Measurements from ENCODE around the gene CCDC159.

GRCh38 chr19:10452565-10453426 is 32.5 kb downstream of the PDE4A start:
- PRO-cap, 2 experiments, result no peak in any of the 2 experiments

DNA sequence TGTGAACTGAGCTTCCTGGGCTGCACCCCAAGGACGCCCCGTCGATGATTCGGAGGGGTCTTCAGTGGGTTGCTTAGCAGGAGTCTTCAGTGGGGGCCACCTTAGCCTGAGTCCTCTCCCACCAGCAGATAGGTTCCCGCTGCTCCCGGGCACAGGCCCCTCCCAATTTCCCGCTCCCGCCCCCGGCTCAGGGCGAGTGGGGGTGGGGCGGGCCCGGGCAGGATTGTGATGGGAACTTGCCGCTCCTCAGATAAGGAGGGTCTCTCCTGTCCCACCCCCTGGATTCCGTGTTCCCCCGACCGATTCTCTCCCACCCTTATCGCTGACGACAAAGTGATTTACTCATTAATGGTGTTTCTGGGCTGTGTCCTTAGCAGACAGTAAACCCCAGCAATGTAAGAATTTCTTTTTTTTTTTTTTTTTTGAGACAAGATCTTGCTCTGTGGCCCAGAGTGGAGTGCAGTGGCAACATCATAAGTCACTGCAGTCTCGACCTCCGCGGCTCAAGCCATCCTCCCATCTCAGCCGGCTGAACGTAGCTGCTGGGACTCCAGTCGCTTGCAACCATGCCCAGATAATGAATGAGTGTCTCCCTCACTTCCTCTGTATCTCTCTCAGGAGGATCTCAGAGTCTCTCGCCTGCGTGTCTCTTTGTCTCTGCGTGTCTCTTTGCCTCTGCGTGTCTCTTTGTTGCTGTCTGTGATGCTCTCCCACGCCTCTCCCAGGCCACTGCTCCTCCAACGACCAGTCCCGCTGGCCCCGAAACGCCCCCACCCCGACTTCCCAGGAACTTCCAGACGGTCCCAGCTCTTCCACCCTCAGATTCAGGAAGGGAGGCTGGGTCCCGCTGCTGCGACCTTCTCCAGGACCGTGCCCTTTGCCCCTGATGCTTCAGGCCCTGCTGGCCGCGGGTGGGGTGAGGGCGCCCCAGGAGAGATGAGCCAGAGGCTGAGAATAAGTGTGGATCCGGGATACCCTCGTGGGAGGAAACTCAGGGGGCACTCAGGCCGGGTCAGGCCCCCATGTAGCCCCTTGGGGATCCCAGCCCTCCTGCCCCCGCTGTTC is 910 bp upstream of the S1PR5 start:
- PRO-cap, 2 experiments, result no peak in any of the 2 experiments

- PRO-cap, 2 experiments, result no peak in any of the 2 experiments
Measured at GRCh38 chr19:10566550-10567221, 876 bp upstream of the KRI1 start.

DNA sequence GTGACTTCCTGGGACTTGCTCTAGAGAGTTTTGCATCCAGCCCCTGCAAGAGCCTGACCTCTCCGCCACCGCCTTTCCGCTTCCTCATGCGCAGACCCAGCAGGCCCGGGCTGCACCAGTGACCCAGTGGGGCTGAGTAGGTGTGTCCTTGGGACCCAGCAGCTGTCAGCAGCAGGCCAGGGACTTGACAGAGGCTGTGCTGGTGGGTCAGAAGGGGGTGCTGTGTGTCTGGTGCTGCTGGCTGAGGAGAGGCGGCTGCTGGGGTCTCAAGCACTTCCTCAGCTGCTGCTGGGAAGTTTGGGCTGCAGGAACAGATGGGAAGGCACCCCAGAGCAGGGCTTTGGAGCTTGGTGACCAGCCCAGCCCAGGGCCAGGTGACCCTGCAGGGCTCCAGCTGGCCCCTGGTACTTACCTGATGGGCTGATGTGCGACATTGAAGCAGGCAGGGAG is 13.2 kb upstream of the QTRT1 start:
- PRO-cap, 2 experiments, result no peak in any of the 2 experiments

GRCh38 chr19:10712546-10713515 is 5.0 kb upstream of the DNM2 start:
- PRO-cap, 2 experiments, result no peak in any of the 2 experiments

GRCh38 chr19:10743905-10745023 is 26.4 kb downstream of the DNM2 start:
- PRO-cap, 2 experiments, result no peak in any of the 2 experiments

DNA sequence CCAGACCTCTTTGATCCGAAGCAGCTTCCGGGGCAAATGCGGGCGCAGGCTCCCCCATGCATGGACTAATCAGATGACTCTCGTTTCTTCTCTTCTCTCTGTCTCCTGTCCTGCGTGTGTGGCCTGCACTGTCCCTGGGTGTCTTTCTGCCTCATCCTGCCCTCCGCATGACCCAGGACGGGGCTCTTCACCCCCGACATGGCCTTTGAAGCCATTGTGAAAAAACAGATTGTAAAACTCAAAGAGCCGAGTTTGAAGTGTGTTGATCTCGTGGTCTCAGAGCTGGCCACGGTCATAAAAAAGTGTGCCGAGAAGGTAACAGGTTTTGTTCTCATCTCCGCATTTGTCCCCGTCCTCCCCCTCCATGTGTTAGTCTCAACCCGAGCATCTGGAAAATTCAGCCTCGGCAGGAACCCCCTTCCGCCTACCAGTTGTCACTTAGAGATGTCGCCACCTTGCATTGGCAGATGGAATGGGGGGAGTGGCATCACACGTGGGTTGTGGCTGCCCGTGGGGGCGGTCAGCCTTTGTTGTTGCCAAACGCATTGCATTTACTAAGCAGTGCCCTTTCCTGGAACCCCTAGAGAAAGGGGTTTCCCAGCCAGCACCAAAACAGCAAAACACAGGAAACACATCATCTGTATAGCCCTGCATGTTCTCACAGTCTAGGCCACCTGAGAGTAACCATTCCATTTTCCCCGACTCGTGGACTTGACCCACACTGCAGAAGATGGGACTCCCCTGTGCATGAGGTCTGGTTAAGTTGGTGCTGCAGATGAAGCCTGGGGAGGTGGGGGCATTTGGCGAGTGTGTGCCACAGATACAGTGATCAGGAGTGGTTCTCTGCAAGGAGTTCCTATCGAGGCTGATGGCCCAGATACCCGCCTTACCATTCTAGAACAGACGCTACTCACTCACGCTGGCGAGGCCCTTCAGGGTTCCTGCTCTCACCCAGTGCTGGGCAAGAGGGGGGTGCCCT is 38.5 kb downstream of the TMED1 start:
- PRO-cap, 2 experiments, result no peak in any of the 2 experiments

DNA sequence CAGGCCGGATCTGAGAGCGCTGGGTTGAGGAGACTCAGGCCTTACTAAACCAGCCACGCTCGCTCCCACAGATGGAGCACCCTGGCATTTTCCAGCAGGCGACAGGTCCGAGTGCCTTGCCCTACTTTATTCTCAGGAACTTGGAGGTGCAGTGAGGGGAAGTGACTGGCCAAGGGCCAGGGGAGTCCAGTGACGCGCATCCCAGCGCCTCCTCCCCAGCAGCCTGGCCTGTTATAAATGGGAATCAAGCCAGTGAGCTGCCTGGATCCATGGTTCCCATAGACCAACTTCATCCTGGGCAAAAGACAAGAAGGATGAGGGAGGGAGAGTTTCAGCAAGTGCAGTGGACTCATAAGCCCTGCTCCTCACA is 35.5 kb downstream of the TMED1 start:
- PRO-cap, 2 experiments, result no peak in any of the 2 experiments

GRCh38 chr19:10867914-10868433 is 3.4 kb upstream of the CARM1 start:
- PRO-cap, 2 experiments, result no peak in any of the 2 experiments

- PRO-cap, 2 experiments, result no peak in any of the 2 experiments
Measured at GRCh38 chr19:10876272-10877030, 5.1 kb downstream of the CARM1 start.

DNA sequence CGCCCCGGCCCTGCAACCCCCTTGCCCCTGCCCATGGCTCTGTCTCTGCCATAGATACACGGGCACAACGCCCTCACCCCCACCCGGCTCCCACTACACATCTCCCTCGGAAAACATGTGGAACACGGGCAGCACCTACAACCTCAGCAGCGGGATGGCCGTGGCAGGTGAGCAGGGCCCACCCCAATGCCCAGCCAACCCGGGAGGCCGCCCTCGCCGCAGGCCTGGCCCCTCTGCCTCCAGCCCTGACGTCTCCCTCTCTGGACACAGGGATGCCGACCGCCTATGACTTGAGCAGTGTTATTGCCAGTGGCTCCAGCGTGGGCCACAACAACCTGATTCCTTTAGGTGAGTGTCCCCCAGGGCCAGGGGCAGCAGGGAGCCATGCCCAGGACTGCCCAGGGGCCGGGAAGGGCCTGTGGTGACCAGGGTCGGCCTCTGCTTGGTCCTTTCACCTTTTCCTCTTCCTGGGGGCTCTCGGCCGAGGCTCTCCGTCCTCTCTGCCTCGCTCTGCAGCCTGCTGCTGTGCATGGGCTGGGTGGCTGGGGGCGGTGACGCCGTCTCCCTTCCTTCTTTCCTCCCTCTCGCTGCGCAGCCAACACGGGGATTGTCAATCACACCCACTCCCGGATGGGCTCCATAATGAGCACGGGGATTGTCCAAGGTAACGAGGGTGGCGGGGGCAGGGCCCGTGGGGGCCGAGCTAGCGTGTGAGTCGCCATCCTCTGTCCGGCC is 7.5 kb downstream of the YIPF2 start:
- PRO-cap, 2 experiments, result no peak in any of the 2 experiments

DNA sequence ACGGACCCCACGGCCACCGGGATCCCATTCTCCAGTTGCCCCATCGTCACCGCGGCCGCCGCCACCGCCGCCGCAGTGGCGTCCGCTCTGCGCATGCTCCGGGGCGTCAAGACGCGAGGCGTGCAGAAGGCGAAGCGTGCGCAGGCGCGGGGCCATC is 332 bp upstream of the SMARCA4 start:
- PRO-cap, 2 experiments, result peak in 2 of 2 experiments; most common minus-strand start position 77 of the sequence (in 1)

DNA sequence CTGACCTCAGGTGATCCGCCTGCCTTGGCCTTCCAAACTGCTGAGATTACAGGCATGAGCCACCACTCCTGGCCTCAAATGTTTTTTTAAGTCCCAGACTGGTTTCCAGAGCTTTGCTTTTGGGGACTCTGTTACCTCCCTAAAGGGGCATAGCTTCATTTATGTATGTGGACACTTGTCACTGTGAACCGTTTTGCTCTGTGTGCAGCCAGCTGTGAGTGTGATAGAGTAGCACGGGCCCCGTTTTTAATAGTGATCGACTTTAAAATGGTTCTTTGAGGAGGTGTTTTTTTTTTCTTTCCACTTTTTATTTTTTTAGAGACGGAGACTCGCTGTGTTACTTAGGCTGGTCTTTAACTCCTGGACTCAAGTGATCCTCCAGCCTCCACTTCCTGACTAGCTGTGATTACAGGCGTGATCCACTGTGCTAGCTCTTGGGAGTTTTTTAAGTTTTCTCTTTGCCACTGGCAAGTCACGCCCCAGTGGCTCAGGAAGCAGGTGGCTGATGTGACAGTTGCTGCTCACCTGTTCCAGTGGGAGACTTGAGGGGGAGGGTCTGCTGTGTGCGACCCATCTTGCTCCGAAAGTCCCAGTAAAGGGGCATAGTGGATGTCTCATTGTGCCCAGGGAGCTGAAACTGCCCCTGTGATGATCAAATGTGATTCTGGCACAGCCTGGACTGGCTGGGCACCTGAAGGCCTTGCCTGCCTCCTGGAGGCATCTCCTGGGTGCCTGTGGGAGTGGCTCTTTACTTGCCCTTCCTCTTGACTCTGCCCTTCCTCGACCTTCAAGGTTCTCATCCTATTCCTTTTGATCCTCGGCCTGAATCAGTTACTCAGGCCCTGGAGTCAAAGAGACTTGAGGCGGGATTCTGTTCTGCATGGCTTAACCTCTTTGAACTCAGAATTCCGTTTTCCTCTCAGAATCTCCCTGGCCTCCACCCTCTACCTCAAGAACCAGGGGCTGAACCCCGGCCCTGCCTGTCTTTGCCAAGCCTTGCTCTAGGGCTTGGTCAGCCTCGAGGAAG is 7.7 kb downstream of the SMARCA4 start:
- PRO-cap, 2 experiments, result no peak in any of the 2 experiments

- PRO-cap, 2 experiments, result no peak in any of the 2 experiments
Measured at GRCh38 chr19:11044391-11045078, 44.7 kb upstream of the LDLR start.

GRCh38 chr19:11089693-11090484 is 626 bp downstream of the LDLR start:
- PRO-cap, 2 experiments, result peak in 2 of 2 experiments; most common minus-strand start chr19:11090336 (in 1)

GRCh38 chr19:11253382-11253626 is 9.0 kb downstream of the DOCK6 start:
- PRO-cap, 2 experiments, result no peak in any of the 2 experiments

- PRO-cap, 2 experiments, result no peak in any of the 2 experiments
Measured at GRCh38 chr19:11293568-11294212, 2.3 kb upstream of the TSPAN16 start.

GRCh38 chr19:11345906-11347009 is at the start of gene CCDC159:
CCDC159 (plus strand) TSS chr19:11346519.
- PRO-cap, 2 experiments, result peak in 2 of 2 experiments; most common plus-strand start chr19:11346747 (in 2); most common minus-strand start chr19:11346267 (in 2)

DNA sequence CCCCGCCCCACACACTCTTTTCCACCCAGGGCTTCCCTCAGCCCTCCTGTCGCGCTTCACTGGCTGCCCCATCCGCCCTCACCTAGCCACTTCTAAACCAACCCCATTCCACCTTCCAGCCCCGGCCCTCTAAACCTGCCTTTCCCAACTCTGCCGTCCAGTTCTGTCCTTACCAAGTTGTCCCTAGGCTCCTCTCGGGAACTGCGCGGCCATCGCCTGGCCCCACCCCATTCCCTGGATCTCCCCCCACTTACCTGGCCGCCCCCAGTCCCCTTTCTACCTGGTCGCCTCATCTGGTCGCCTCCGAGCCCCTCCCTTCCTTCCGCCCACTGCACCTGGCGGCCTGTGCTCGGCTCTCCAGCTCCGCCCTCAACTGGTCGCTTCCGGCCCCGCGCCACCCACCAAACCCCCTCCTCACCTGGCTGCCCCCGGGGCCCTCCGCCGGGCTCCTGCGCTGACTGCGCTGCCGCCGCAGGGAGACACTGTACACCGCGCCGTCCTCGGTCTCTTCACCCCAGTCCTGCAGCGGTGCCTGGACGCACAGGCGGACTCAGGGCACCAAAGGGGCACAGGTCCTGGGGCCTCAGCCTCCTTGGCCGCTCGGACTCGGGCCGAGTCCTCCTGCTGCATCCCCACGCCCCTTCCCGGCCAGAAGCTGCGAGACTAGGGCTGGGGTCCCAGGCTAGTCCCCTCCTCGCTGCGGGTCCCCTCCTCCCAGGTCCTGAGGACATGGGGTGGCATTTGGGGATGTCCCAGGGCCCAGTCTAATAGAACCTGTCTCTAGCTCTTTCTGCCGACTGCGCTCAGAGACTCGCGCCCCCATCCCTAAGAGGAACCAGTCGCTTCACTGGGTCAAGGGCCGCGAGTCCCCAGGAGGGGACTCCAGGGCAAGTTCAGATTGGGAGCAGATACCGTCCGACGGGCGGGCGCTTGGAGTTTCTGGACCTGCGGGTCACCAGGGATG is 579 bp downstream of the RGL3 start:
- PRO-cap, 2 experiments, result no peak in any of the 2 experiments

GRCh38 chr19:11421654-11422023 is 2.5 kb upstream of the RGL3 start:
- PRO-cap, 2 experiments, result no peak in any of the 2 experiments